ENCODE data around the gene WNT5A.

DNA sequence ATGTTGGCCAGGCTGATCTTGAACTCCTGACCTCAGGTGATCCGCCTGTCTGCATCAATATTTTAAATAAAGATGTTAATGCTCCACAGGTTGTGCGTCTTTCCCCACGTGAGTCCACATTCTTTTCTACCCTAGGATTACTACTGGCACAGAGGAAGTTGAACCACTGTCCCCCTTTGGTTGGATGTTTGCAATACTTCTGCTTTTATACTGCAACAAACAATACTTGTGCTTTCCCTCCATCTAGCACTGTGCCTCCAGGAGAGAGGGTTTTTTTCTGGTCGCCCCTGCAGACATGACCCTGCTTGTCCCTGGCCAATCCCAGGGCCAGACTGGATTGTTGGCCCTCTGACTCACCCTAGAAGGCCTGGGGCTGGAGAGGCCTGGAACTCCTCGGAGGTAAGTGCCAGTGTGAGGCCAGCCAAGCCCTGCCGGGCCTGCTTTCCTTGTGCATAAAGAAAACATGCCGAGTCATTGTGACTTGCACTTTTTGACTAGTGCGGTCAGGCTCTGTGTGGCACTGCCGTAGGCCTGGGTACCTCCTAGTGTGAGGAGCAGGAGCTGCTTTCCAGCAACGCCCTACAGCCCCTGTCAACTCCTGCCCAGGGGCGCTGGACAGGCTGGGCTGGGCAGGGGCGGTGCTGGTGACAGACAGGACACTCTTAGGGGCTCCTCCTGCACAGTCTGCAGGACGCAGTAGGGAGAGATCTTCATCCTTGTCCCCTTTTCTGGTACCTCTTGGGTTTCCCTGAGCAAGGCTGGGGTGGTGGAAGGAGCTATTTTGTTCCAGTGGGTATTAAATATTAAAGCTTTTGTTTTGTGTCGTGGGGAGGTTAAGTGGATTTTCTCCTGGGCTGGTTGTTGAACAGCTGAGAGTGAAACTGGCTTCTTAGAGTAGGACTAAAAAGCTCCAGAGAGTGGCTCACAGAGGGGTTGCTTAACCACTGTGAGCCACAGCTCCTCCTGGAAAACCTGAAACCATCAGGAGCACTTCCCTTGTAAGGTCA is 14.3 kb upstream of the TKT start:
- PRO-cap, 4 experiments: peak in 4 of 4 experiments; most common plus-strand start position 409 of the sequence (in 2); most common minus-strand start position 251 of the sequence (in 3)
- RAMPAGE, long total RNA, 2 experiments: no peak in any of the 2 experiments
- RRBS: no CpG with 5 or more reads among the region's 14 CpGs

DNA sequence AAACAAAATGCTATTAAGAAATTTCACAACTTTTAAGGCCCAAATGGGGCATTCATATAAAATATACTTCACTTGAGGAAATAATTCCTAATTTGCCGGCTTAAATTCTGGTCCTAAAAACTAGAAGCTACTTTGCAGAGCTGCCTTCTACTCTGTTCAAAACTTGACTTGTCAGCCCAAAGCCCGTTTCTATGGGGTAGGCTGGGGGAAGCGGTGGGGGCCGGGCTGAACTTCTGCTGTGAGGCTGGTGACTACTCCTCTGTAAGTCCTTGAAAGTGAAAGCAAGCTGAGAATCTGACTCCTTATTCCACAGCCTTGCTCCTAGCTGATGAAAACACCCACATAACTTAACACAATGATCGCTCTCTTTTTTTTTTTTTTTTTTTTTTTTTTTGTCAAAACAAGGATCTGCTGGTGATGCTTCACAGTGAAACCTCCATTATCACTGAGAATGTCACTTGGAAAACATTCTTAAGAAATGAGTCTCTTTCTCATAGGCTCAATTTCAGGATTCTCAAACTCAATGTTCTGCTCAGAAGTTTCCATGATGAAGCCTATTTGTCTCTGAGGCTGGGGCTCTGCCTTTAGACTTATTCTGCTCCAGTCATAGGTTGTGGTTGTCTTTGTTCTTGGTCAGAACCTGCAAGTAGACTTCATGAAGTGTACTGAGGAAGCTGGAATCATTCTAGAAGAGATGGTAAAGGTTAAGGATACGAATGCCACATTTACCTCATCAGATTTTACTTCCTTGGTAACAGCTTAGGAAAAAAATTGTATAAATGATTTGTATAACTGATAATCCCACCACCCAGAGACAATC is 31.4 kb upstream of the TKT start:
- PRO-cap, 4 experiments: no peak in any of the 4 experiments
- RAMPAGE, long total RNA, 2 experiments: start-site peak on the minus strand in 1 of 2 experiments, centred at position 586 of the sequence, 8 reads per replicate
- RRBS: no CpG with 5 or more reads among the region's 6 CpGs

DNA sequence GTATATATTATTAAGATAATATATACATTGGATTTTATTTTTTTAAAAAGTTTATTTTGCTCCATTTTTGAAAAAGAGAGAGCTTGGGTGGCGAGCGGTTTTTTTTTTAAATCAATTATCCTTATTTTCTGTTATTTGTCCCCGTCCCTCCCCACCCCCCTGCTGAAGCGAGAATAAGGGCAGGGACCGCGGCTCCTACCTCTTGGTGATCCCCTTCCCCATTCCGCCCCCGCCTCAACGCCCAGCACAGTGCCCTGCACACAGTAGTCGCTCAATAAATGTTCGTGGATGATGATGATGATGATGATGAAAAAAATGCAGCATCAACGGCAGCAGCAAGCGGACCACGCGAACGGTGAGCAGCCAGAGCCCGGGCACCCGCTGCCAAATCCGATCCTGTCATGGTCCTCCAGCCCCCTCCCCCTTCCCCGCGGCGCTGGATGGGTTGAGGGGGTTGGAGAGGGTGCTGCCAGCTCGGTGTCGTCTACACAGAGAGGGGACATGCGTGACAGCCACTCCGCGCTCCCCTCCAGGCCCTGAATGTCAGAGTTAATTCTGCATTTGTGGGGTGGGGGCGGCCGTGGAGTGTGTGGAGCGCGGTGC is 569 bp downstream of the CACNA1D start:
- PRO-cap, 4 experiments: peak in 1 of 4 experiments; most common minus-strand start position 542 of the sequence (in 1)
- RAMPAGE, long total RNA, 2 experiments: no peak in any of the 2 experiments
- RRBS: no CpG with 5 or more reads among the region's 31 CpGs

DNA sequence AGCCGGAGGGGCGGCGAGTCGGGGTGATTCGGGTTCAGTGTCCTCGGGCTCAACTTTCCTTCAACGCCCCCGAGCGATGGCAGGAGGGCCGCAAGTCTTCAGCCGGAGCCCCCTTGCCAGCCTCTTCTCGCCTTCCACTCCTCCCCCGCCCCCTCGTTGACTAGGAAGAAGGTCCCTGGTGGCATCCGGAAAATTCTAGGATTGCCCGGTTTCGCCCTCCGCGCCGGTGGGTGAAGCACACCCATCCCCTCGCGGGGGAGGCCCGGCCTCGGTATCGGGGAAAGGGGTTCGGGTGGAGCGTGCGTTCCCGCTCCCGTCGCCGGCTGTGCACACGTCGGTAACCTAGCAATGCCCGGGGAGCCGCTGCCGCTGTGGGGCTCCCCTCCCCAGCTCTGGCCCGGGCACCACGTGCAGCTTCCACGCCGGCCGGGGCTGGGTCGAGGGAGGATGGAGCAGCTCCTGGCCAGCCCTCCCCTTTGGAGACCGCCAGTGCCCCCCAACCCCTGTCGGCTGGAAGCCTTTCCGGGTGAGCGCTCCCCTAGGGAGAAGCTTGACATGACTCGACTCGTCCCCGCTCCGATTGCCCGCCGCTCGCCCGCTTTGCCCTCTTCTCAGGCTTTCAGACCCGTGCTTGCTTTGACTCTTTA is 1.2 kb downstream of the CACNA1D start:
- PRO-cap, 4 experiments: peak in 3 of 4 experiments; most common plus-strand start position 274 of the sequence (in 1); most common minus-strand start position 344 of the sequence (in 3)
- RAMPAGE, long total RNA, 2 experiments: no peak in any of the 2 experiments
- RRBS: 2% methylated on average over 32 of the region's 56 CpGs

GRCh38 chr3:53665793-53666851 is 171.7 kb downstream of the CACNA1D start:
- PRO-cap, 4 experiments: no peak in any of the 4 experiments
- RAMPAGE, long total RNA, 2 experiments: no peak in any of the 2 experiments
- RRBS: no CpG with 5 or more reads among the region's 17 CpGs

DNA sequence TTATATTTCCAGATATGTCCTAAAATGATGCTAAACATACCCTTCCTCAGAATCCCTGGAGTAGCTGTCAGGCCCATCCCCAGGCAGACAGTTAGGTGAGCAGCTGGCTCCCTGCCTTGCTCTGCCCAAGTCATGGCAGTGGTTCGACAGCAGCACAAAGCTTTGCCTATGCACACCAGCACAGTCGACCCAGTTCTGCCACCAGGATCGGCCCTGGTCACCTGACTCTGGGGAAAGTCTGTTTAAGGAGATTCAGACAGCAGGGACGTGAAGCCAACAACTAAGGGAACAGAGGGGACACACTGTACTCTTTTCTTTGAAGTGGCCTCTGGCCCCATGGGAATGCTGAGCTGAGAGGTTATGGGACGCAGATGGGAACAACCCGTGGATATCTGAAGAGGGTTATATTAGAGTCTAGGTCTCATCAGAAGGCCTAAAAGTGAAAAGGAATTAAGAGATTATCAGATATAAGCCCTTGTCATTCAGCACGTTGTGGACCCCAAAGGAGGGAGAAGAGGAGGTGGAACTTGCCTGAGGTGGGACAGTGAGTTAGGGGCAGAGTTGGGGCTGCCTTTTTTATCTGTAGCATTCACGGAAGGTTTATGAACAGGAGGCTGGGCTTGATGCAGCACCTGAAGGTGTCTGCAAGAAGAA is 134.8 kb downstream of the CHDH start:
- PRO-cap, 4 experiments: no peak in any of the 4 experiments
- RAMPAGE, long total RNA, 2 experiments: no peak in any of the 2 experiments
- RRBS: no CpG with 5 or more reads among the region's 8 CpGs

DNA sequence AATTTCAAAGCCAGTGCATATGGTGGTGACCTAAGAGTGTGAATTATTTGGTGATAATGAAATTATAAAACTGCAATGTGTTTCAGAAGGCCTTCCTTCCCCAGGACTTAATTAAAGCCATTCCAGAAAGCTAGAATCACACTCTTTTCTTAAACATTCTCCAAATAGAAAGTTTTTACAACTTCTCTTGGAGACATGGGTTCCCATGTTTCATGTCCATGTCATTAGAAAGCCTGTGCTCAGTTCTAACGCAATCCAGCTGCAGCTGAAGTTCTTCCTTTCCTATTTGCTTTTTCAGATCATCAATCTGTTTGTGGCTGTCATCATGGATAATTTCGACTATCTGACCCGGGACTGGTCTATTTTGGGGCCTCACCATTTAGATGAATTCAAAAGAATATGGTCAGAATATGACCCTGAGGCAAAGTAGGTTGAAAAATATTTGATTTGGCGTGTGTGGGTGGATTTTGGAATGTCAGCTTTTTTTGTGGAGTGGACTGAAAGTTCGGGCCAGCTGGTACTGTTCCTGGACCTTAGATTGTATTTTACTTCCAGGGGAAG is 69.8 kb downstream of the CHDH start:
- PRO-cap, 4 experiments: no peak in any of the 4 experiments
- RAMPAGE, long total RNA, 2 experiments: no peak in any of the 2 experiments
- RRBS: no CpG with 5 or more reads among the region's 5 CpGs

DNA sequence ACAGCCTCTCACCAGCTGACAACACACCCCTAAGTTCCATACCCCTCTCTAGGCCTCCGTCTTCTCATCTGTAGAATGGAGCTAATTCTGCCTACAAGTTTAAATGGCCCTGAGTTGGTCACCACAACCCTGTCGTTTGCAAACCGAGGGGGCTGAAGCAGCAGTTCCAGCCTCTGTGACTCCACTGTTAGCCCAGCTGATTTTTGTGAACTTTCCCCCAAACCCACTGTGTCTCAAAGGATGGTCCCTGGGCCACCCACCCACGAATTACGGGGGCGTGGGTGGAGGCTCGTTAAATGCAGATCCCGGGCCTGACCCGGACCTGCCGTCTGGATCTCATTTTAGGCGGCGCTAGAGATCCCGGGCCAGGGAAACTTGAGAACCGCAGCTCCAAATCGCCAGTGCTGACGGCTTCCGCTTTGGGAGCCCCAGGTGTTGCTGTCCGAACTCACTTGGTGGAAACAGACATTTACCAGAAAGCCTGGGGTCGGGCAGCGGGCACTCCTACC is 816 bp downstream of the CHDH start:
- PRO-cap, 4 experiments: peak in 4 of 4 experiments; most common plus-strand start position 401 of the sequence (in 4); most common minus-strand start position 403 of the sequence (in 1)
- RAMPAGE, long total RNA, 2 experiments: no peak in any of the 2 experiments
- RRBS: 6% methylated on average over 5 of the region's 20 CpGs

DNA sequence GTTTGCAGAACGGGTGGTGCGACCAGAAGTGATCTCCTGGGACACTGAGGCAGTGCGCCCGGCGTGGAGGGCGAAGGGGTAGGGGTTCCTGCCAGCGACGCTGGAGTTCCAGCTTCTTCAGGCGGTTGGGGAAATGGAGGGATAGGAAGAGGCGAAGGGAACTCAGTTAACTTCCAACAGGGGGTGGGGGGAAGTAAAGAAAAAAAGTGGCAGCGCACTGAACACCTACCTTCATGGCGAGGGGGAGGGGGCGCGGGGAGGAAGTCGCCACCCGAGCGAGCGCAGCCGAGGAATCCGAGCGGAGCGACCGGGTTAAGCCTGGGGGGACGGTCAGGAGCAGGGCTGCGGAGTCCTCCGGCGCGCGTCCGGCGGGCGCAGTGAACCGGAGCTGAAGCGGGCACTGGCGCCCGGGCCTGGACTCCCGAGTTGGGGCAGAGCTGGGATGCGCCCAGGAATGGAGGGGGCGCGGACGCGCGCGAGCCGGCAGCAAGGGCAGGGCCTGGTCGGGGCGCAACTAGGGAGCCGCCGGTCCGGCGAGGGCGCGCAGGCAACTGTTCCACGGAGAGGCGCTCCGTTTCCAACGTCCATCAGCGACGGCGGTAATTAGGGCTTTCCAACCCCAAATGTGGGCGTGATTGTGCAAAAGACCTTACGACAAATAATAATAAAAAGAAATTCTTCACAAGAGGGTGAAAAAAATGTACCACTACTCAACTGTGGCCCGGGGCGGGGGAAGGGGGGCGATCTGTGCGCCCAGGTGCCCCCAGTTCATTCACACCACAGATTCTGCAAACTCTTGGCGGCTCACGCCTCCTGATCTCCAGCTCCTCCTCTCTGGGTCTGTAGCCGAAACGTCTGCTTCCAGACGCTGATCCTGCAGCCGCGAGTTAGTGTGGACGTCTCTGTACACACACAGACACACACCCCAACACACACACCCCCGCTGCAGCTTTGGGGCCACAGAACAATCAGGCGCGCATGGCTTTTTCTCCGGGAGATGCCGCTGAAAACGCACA is at the start of gene WNT5A:
Gene WNT5A (minus strand): TSS at position 556 of the 1,016 bp plus-strand sequence.
- PRO-cap, 4 experiments: peak in 4 of 4 experiments; most common plus-strand start position 782 of the sequence (in 4); most common minus-strand start position 788 of the sequence (in 2)
- RAMPAGE, long total RNA, 2 experiments: no peak in any of the 2 experiments
- RRBS: 2% methylated on average over 20 of the region's 80 CpGs

- PRO-cap, 4 experiments: peak in 2 of 4 experiments; most common plus-strand start chr3:56467348 (in 2); most common minus-strand start chr3:56467131 (in 1)
- RAMPAGE, long total RNA, 2 experiments: no peak in any of the 2 experiments
- RRBS: no CpG with 5 or more reads among the region's 12 CpGs
These were observed 1.3 kb downstream of the ERC2 start for GRCh38 chr3:56466939-56467434.

- PRO-cap, 4 experiments: no peak in any of the 4 experiments
- RAMPAGE, long total RNA, 2 experiments: no peak in any of the 2 experiments
- RRBS: no CpG with 5 or more reads among the region's 23 CpGs
These were observed 46.8 kb downstream of the ARHGEF3 start for GRCh38 chr3:56754703-56755536.

GRCh38 chr3:56911173-56911642 is 109.5 kb upstream of the ARHGEF3 start:
- PRO-cap, 4 experiments: no peak in any of the 4 experiments
- RAMPAGE, long total RNA, 2 experiments: no peak in any of the 2 experiments
- RRBS: no CpG with 5 or more reads among the region's 5 CpGs

- PRO-cap, 4 experiments: no peak in any of the 4 experiments
- RAMPAGE, long total RNA, 2 experiments: start-site peak on the plus strand in 1 of 2 experiments, at chr3:57260685-57260766 at its widest, 27 reads per replicate
- RRBS: no CpG with 5 or more reads among the region's 3 CpGs
These were observed 32.0 kb downstream of the ASB14 start for GRCh38 chr3:57260579-57260853.

DNA sequence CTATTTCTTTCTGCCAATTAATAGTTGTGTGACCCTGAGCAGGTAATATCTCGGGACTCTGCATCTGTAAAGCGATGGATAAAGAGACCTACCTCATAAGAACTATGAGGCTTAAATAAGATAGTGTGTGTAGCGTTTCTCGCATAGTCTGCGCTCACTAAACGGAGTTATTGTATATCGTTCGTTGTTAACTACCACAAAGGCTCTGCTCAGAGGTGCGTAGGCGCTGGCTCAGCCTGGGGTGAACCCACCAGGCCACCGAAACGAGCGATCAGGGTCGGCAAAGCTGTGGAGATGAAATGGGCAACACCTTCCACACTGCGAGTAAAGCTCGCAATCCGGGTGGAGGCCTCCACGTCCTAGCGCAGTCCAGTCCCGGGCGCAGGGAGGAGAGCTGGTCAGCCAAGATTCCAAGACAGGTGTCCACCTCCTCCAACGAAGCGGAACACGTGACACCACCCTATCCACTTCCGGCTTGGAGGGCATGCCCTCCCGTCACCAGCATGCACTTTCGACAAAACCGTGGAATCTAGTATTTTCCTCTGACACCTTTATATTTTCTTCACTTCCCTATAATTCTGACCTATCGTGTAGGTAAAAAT is 395 bp upstream of the PDE12 start:
- PRO-cap, 4 experiments: peak in 4 of 4 experiments; most common minus-strand start position 451 of the sequence (in 2)
- RAMPAGE, long total RNA, 2 experiments: no peak in any of the 2 experiments
- RRBS: 2% methylated on average over 5 of the region's 29 CpGs

GRCh38 chr3:57782889-57783705 is 27.0 kb downstream of the SLMAP start:
- PRO-cap, 4 experiments: no peak in any of the 4 experiments
- RAMPAGE, long total RNA, 2 experiments: no peak in any of the 2 experiments
- RRBS: no CpG with 5 or more reads among the region's 4 CpGs

DNA sequence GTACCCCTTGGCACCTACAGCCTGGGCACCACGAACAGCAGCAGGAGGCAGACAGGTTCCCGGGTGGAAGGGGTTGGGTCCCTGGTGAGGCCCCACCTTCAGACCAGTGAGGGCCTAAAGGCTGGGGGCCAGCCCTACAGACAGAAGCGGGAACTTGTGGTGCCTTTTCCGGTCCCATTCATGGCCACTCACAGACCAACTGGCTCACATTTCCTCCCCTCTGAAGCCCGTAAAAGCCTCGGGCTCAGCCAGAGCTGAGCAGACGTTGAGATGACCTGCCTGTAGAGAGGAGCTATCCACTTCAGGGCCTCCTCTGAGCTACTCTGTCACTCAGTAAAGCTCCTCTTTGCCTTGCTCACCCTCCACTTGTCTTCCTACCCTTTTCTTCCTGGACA is 53.4 kb downstream of the SLMAP start:
- PRO-cap, 4 experiments: no peak in any of the 4 experiments
- RAMPAGE, long total RNA, 2 experiments: no peak in any of the 2 experiments
- RRBS: 100% methylated on average over 3 of the region's 7 CpGs

DNA sequence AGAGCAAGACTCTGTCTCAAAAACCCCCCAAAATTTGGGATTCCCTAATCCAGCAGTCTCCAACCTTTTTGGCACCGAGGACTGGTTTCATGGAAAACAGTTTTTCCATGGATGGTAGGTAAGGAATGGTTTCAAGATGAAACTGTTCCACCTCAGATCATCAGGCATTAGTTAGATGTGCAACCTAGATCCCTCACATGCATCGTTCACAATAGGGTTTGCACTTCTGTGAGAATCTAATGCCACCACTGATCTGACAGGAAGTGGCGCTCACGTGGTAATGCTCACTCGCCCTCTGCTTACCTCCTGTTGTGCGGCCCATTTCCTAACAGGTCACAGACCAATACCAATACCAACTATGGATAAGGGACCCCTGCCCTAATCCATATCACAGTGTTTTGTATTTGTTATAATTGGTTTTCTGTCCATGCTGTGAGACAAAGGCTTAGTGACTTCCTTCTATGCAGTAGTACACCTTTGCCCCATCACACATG is 58.9 kb downstream of the SLMAP start:
- PRO-cap, 4 experiments: no peak in any of the 4 experiments
- RAMPAGE, long total RNA, 2 experiments: no peak in any of the 2 experiments
- RRBS: no CpG with 5 or more reads among the region's 6 CpGs

GRCh38 chr3:57864429-57865042 is 108.4 kb downstream of the SLMAP start:
- PRO-cap, 4 experiments: no peak in any of the 4 experiments
- RAMPAGE, long total RNA, 2 experiments: no peak in any of the 2 experiments
- RRBS: no CpG with 5 or more reads among the region's 2 CpGs

GRCh38 chr3:57935386-57935873 is 72.8 kb upstream of the FLNB start:
- PRO-cap, 4 experiments: no peak in any of the 4 experiments
- RAMPAGE, long total RNA, 2 experiments: no peak in any of the 2 experiments
- RRBS: no CpG with 5 or more reads among the region's 7 CpGs

GRCh38 chr3:57942794-57943411 is 65.3 kb upstream of the FLNB start:
- PRO-cap, 4 experiments: no peak in any of the 4 experiments
- RAMPAGE, long total RNA, 2 experiments: no peak in any of the 2 experiments
- RRBS: no CpG with 5 or more reads among the region's 4 CpGs